CMK (cell line): ENCODE measurements around the genes AAK1 and ANXA4.

GRCh38 chr2:69014097-69015227 lies 1.5 kb downstream of the ANTXR1 start:
- RRBS, result no CpG with 5 or more reads among the region's 14 CpGs

- RRBS, result no CpG with 5 or more reads among the region's 7 CpGs
Measured at GRCh38 chr2:69016760-69017659, 4.0 kb downstream of the ANTXR1 start.

DNA sequence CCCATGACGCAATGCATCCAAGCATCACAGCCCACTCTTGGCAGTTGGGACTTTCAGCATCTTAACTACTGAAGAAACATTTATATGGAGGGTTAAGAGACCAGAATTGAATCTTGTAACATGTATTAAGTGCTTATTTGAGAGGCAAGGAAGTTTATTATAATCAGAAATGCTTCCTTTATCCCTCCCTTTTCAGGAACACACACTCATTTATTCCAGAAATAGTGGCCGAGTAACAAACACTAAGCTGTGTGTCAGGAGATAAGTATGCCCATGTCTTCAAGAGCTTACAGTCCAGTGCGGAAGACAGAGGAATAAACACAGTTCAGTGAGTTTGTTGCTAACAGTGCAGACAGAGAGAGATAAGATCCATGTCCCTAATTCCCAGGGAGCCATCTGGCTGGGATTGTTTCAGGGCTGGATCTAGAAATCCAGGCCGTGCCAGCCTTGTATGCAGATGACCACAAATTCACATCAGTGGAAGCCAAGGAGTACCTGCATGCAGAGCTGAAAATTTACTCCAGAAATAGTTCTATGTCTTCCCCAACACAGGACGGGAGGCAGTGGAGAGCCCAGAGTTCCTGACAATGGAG lies 151.4 kb downstream of the ANTXR1 start:
- RRBS, result no CpG with 5 or more reads among the region's 5 CpGs

GRCh38 chr2:69387706-69388071 lies 662 bp upstream of the GFPT1 start:
- RRBS, result no CpG with 5 or more reads among the region's 11 CpGs

- RRBS, result no CpG with 5 or more reads among the region's 5 CpGs
Measured at GRCh38 chr2:69419203-69419707, 18.0 kb downstream of the NFU1 start.

DNA sequence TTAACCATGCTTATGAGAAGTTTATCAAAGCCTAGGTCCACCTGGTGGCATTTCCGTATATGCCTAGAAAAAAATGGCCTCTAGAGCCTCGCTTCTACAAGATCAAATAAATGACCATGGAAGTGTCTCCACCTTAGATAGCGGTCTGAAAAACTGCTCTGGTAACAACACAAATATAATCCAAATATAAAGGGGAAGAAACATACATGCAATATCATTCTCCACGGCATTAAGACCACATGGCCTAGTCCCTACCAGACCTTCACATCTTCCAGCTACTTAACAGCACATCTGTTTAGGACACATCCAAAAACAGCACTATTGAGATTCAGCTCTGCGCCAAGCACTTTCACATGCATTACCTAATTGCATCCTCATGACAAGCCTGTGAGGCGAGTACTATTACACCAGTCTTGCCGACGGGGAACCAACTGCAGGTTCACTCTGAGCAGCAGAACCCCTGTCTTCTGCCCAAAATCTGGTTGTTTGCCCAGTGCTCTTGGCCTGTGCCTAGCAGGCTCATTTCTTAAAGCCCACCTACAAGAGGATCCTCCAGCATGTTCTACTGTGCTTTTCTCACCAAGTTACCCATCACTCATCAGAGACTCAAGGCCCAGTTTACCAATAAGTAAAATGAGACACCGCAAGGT lies 66.7 kb downstream of the AAK1 start:
- RRBS, result no CpG with 5 or more reads among the region's 9 CpGs

DNA sequence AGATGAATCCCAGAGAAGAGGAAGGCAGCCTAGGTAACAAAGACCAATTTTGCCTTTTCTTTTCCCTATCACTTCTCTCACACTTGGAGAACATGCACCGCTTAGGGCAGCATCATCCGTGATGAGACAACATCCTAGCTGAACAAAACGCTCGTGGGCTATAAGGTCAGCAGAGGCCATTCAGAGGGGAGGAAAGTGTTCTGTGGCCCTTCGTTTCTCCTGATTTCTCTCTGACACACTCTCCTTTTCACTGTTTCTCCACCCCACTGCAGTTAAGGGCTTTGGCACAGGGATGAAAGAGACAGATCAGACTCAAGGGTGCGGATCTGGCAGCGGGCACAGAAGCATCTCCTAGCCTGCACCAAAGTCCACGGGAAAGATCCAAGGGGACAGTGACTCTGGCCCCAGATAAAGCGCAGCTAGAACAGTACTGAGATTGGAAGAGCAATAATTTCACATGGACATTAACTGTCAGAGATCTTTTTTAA lies 2.4 kb downstream of the AAK1 start:
- RRBS, result no CpG with 5 or more reads among the region's 9 CpGs

- RRBS, result 1% methylated on average over 44 of the region's 100 CpGs
Measured at GRCh38 chr2:69643474-69644566, at the start of gene AAK1. TSS of gene AAK1 (minus strand) at chr2:69643739.

DNA sequence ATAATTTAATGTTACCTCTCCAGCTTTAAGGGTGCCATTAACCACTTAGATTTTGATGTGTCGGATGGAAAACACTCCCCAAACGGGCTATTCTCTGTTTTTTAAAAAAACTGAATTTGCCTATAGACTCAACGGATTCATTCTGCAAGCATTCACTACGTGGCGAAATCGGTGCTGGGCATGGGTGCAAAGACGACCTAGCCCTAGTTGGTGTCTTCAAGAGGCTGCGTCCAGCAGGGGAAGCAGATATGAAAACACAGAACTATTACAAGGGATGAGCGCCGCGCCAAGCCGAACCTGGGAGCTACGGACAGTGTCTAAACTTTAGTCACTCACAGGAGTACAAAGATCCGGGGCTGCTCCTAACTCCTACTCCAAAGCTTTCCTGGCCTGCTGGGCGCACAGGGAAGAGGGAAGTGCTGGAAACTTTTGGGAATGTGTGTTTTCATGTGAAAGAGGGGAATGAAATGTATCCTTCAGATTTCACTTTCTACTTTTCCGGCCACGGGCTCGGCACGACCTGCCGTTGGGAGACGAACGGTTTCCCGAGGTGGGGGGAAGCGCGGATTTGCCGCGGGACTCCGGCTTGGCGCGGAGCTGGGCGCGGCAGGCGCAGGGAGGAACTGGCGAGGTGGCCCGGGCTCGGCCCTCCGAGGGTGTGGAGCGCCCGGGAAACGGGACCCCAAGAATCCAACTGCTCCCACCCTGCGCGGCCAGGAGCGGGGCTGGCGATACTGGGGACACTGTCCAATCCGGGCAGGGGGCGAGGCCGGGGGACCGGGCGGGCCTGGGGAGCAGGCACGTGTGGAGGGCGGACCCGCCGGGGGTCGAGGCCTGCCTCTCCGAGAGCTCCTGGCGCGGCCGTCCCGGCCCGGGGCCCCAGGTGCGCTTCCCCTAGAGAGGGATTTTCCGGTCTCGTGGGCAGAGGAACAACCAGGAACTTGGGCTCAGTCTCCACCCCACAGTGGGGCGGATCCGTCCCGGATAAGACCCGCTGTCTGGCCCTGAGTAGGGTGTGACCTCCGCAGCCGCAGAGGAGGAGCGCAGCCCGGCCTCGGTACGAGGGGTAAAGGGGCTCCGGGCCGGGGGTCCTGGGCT lies at the start of gene ANXA4:
Gene ANXA4 (plus strand): TSS at position 1,016 of the 1,098 bp plus-strand sequence.
- RRBS, result 2% methylated on average over 45 of the region's 75 CpGs

DNA sequence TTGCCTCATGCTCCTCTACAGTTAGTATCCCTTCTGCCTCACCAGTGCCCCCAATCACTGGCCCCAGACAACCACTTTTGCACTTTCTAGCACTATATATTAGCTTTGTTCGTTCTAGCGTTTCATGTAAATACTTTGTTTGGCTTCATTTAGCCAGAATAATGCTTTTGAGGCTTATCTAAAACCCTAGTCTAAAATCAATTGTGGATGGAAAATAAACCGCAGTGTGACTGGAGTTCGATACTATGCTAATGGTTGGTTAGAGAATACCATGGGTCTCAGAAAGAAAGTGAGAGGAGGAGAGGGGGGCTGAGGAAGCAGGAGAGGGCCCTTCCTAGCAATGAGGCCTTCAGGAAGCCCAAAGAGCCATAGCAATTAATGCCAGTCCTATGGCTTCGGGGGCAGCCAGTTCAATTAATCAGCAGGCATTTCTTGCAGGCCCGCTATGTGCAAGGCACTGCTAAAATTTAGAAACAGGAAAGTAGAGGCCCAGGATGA lies 23.6 kb downstream of the ANXA4 start:
- RRBS, result no CpG with 5 or more reads among the region's 6 CpGs

DNA sequence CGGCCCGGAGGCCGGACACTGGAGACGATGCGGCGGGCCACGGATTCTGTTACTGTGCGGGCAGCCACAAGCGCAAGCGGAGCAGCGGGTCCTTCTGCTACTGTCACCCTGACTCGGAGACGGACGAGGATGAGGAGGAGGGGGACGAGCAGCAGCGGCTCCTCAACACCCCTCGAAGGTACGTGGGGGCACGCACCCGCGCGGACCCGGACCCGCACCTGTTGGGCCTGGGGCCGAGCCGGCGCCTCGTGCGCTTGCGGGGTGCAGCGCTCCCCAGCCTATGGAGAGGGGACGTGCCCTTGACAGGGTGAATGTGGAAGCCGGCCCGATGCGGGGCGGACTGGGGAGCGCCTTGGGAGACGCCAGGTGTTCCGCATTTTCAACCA lies 508 bp downstream of the GMCL1 start:
- RRBS, result under 1% methylated on average over 8 of the region's 39 CpGs

- RRBS, result no CpG with 5 or more reads among the region's 9 CpGs
Measured at GRCh38 chr2:69977214-69977710, 15.8 kb upstream of the ASPRV1 start.

- RRBS, result no CpG with 5 or more reads among the region's 5 CpGs
Measured at GRCh38 chr2:70029740-70030591, 57.3 kb upstream of the PCBP1 start.

- RRBS, result no CpG with 5 or more reads among the region's 4 CpGs
Measured at GRCh38 chr2:70034744-70035361, 52.4 kb upstream of the PCBP1 start.

- RRBS, result no CpG with 5 or more reads among the region's 1 CpG
Measured at GRCh38 chr2:70137473-70137958, 50.2 kb downstream of the PCBP1 start.

DNA sequence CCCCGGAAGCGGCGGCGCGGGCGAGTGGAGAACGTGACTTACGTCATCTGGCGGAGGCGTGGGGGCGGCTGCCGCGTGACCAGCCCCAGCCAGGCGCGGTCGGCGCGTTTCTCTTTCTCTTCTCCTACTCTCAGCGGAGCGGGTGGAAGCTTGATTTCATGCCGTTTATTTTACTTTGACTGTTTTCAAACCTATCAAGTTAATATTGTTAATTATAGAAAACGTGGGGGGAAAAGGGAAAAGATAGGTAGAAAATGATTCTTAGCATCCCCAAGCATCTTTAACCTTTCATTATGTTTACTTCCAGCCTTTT lies 48.0 kb downstream of the C2orf42 start:
- RRBS, result no CpG with 5 or more reads among the region's 22 CpGs

GRCh38 chr2:70149042-70149482 lies 41.8 kb downstream of the C2orf42 start:
- RRBS, result no CpG with 5 or more reads among the region's 8 CpGs

DNA sequence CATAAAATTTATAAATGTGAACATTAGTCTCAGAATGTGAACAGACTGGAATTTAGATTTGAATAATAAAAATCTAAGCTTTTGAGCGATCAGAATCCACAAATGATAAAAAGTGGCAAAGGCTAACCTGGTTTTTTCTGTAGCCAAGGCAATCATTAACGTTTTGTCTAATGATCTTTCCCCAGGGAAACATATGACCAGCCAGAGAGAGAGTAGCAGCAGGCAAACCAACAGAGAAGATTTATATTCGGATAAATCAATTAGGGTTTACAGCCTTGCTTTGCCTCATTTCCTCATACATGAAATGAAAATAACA lies 14.6 kb downstream of the TIA1 start:
- RRBS, result no CpG with 5 or more reads among the region's 3 CpGs

- RRBS, result no CpG with 5 or more reads among the region's 3 CpGs
Measured at GRCh38 chr2:70516100-70516366, 37.6 kb downstream of the TGFA start.